Placental epithelial cell (primary cell): ENCODE results near the genes GCLC, LRRC1 and COL21A1.

DNA sequence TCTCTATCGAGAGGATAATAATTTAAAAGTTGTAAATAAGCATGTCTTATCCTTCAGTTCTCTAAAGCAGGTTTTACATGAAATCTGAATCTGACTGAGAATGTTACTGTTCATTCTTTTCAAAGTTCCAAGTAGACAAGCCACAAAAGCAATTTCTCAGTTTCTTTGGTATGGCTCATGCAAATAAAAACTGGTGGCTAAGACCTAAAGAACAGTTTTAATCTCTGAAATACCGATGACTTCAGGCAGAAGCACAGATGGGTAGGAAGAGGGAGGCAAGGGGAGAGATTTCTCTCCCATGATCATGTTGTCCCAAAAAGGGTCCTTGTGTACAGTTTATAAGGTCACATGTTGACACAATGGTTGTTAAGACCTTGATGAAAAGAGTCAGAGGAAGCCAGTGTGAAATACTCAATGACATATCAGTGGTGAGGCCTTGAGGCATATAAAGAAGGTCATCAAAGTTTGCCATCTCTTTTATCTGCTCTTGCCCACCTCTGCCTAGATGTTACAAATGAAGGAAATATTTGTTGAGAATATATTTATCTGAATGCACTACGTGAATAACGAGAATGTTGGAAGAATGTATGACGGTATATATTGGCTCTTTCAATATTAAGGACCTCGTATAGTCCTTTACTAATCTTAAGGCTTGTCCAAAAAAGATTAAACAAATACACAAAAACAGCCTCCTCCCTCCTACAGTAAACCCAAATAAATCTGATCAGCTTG lies 87.8 kb upstream of the GCM1 start:
- CAGE, long polyA plus RNA, result no peak

- CAGE, long polyA plus RNA, result no peak
These were observed 27.1 kb upstream of the ELOVL5 start for GRCh38 chr6:53375938-53376255.

DNA sequence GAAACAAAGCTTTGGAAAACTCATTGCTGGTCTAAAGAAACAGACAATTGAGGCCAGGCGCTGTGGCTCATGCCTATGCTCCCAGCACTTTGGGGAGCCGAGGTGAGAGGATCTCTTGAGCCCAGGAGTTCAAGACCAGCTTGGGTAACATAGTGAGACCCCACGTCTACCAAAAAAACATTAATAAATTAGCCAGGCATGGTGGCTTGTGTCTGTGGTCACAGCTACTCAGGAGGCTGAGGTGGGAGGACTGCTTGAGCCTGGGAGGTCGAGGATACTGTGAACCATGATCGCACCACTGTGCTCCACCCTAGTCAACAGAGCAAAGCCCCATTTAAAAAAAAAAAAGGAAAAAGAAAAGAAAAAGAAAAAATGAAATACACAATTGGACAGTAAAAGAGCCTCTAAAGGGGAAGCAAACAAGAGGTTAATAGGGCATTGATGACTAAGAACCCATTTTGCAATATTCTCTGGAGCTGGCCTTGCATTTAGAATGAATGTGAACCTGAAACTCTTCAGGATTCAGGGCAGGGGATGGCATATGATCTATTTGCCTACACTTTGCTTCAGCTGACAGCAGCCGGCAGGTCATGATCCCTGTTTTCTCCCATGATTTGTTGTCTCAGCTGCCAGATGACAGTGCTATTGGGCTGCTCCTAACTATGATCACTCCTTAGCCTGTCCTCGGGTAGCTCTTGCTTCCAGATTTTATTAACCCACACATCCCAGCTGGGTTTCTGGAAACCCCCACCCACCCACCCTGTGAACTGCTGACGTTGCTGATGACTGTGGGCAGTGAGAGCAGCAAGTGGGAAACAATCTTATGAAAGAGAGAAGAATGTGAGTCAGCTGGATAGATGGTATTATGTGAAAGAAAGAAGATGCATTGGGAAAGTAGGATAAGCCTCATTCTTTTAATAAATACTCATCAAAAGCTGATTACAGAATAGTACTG lies 83.8 kb upstream of the ELOVL5 start:
- CAGE, long polyA plus RNA, result no peak

GRCh38 chr6:53544934-53545606 lies at the start of gene GCLC:
Gene GCLC, minus strand, starts transcription at chr6:53545101.
- CAGE, long polyA plus RNA, result no peak

DNA sequence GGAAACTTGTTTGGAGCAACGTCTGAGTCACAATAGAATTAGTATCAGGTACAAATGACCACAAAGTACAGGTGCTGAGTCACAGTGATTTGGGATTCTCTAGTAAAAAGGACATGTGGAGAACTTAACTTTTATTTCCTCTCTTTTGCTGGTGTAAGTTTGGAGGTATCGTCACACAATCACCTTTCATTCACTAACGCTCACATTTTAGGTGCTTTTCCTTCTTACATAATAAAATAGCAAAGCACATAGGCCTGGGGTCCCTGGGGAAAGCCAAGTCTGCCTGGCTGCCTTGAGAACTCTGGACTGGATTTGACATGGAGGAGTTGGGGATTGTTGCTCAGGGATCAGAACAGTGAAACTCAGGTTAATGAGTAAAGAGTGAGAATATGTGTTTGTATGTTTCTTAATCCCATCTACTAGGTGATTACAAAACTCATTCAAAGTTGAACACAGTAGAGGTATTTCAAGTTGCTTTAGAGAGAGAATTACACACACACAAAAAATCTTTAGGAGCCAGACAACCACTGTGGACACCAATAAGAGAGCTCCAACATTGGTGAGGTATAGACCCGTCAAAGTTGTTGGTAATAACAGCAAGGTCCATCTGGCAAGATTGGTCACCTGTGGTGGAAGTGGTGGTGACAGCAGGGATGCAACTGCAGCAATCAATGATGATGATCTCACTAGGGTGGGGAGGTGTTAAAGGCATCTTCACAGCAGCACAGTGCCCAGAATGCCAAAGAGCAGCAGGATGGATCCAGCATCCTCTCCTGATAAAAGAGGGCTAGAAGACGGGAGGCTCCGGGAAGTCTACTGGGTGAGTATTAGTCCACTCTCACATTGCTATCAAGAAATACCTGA lies 49.3 kb downstream of the KLHL31 start:
- CAGE, long polyA plus RNA, result no peak

DNA sequence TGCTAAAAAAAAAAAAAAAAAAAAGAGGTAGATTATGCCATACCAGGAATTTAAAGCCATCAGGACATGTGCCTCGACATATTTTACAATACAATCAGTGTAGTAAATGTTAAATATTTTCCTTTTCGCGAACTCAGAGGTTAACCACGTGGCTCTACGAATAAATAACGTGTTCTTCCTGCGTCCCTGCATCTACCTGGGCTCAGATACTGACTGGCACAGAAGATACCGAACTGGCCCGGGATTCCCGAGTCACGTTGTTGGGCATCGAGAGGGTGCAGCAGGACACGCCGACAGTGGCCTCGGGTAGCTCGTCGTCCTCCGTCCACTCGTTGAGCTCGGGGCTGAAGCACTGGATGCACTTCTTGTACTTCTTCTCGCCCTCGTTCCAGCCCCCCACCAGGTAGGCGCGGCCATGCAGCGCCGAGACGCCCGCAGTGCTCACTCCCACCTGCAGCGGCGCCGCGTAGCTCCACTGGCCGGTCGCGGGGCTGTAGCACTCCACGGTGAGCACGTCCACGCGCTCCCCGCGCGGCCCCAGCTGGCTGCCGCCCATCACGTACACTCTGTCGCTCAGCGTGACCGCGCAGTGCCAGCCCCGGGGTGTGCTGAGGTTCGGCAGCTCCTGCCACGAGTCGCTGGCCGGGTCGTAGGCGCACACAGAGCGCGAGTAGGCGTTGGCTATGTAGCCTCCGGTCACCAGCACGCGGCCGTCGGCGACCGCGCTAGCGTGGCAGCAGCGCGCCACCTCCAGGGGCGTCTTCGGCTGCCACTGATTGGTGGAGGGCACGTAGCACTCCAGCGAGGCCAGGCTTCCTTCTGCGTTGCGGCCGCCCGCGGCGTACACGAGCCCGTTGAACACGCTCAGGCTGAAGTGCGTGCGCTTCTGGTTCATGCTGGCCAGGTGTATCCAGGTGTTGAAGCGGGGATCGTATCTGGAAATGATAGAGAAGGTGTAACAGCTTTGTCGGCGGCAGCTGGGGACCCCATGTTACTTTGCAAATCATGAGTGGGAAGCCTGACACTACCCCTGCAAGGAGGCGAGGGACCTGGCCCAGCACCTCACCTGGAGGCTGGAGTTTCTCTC lies 13.8 kb downstream of the KLHL31 start:
- CAGE, long polyA plus RNA, result no peak

GRCh38 chr6:53792681-53793162 lies 2.1 kb upstream of the LRRC1 start:
- CAGE, long polyA plus RNA, result no peak

DNA sequence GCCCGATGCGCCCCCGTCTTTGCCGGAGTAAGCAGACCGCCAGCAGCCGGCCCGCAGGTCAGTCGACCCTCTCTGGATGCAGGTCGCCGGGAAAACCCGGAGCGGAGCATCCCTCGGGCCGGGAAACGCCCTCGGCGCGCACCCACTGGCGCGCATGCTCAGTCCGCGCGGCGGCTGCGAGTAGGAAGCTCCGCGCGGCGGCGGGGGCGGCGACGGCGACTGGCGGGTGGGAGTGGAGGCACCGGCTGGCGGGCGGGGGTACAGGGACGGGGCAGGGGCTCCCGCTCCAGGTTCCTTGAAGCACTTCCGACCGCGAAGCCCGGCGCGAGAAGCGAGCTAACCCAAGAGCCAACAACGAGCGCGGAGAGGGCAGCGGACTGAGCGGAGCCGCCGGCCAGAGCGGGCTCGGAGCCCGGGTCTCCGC lies at the start of gene LRRC1:
LRRC1 (plus strand) TSS at position 209 of the 424 bp plus-strand sequence.
- CAGE, long polyA plus RNA, result no peak

GRCh38 chr6:53795562-53796627 lies 1.1 kb downstream of the LRRC1 start:
- CAGE, long polyA plus RNA, result no peak

DNA sequence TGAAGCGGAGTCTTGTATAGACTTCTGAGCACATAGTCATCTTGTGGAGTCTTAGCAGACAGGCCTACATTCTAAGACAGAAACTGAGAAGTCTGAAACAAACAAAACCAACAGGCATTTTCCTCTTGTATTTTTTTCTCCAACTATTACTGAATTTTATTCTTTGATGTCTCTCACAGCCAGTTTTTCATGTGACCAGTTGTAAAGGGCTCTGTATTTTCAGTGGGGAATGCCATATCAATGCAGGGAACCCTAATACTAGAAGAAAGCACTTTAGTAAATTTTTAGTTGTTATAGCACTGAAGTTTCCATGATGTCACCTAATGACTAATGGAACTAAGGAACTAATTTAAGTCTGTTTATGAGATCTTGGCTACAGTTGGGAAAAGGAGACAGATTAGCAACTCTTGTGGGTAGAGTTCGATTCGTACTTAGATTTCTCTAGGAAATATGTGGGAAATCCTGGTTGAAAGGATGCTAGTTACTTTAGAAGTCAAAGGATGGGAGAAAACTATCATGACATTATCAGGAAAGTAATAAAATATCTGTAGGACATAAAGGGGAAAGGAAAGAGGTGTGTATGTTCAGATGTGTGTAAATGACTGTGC lies 103.2 kb downstream of the LRRC1 start:
- CAGE, long polyA plus RNA, result no peak

DNA sequence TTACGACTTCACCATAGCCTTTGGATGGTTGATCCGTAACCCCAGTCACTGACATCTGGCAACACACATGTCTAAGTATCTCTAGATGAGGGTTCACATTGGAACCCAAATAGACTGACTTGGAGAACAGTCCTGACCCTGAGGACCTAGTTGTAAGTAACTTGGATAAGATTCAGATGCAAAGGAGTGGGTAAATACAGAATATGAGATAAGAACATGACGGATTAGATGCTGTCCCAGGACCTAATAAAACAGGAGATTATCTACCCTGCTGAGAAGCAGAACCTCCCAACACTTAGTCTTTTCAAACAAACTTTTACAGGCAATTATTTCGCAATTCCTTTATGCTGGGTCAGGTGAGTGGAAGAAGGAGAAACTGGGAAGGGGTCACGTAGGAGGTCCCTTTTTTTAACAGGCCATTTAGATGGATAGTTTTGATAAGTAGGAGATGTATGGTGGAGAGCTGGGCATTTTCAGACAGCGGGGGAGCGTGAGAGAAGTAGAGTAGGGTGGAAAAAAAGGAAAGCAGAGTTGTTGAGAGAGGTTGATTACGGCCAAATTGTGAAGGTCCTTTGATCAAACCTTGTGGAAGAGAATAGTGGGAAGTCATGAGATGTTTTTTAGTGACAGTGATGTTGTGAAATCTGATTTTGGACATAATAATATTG lies 32.7 kb downstream of the FAM83B start:
- CAGE, long polyA plus RNA, result no peak

DNA sequence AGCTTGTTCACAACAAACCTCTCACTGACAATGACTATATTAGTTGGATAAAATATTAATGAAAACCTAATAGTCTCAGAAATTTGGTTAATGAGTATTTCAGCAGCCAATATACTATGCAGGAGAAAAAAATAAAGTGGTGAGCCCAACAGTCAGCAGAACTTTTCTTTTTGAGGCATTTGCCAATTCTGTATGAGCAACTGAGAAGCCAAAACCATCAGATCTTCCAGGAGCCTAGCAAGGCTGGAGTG lies 6.3 kb downstream of the HMGCLL1 start:
- CAGE, long polyA plus RNA, result no peak

DNA sequence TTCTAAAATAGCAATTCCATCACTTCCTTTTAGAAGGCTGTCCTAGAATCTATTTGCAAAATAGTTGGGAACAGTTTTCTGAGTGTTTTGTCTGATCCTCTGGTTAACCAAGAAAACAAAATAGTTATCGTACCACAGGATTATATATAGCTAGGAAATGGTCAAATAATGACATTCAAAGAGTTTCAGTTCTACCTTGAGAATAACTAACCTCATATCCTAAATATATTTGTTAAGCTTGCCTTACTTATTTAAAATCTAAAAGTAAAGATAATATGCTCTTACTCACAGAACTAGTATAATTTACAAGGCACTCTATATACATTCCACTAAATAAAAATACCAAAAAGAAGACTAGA lies 173.9 kb downstream of the COL21A1 start:
- CAGE, long polyA plus RNA, result no peak

GRCh38 chr6:56247239-56247900 lies at the start of gene COL21A1:
Gene COL21A1, minus strand, starts transcription at chr6:56247580.
- CAGE, long polyA plus RNA, result no peak

DNA sequence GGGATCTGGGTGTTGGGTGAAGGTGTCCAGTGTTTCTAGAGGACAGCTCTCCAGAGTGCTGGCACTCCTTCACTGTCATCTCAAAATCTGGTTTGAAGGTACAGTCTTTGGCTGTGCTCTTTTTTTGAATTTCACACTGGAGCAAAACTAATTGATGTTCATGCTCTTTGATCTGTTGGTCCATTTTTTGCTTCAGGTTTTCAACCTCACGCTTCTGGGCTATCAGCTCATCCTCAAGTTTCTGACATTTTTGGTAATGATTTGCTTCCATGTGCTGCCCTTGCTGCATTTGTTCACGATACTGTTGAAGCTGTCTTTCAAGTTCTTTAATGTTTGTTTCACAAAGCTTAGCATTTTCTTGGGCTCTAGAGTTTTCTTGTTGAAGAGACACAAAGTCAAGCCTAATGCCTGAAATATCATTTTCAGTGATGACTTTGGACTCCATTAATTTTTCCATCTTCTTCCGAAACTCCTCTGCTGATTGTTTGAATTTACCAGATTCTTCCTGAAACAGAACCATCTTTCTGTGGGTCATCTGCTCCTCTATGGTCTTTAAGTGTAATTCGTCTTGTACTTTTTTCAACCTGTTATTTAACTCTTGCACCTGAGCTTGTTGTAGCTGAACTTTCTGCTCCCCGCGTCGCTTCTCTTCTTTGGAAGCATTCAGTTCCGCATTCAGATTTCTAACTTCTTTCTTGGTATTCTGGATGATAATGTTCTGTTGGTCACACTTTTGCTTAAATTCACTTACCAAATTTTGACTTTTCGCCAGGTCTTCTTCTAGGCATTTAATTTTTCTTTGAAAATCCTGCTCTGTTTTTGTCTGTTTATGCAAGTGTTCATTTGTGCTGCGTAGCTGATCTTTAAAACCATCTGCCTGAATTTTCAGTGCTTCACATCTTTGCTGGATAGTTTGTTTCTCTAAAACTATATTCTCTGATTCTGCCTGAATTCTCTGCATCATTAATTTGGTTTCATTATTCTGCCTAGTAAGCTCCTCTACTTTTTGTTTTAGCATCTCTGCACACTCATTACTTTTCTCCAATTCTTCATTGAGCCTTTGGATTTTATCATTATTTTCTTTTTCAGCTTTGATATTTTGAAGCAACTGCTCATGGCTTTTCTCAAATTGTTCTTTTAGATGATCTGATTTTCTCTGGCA lies 335.9 kb downstream of the DST start:
- CAGE, long polyA plus RNA, result no peak

DNA sequence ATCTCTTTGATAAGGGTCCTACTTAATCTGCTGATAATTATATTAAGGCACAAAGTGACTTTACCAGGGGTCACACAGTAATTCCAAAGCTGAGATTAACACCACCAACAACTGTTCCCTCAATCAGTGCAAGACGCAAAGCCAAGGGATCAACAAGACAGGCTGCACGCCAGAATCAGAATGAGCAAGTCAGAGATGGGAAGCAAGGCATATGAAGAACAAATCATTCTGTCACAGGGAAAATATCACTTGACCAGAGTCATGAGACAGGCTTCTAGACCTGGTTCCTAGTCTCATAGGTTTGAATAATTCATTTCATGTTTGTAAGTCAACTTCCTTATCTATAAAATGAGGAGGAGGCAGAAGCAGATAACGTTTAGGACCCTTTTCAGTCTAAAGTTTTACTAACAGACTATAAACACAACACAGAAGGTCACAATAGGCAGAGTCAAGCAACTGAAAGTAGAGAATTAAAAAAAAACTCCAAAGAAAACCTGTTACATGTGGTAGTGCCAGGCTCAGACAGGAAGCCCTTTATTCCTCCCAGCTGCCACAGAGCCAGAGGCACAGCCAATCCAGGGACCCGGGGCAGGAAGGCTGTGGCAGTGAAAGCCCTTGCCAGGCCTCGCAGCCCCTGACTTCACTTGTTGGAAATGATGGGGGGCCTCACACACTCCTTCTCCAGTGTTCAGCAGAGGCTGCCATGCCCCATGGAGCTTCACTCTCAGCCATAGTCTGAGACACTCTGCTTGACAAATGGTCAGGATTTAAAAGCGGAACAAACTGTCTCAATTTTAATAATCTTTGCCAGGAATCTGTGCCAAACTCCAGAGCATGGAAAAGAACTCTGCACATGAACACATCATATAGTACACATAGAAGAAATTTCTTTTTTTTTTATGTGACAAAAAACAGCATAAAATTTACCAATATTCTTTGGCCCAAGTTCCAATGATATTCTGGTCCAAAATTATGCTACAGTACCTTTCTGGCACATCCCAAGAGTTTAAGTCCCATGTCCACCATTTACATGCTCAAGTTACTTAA lies 282.7 kb downstream of the DST start:
- CAGE, long polyA plus RNA, result no peak

DNA sequence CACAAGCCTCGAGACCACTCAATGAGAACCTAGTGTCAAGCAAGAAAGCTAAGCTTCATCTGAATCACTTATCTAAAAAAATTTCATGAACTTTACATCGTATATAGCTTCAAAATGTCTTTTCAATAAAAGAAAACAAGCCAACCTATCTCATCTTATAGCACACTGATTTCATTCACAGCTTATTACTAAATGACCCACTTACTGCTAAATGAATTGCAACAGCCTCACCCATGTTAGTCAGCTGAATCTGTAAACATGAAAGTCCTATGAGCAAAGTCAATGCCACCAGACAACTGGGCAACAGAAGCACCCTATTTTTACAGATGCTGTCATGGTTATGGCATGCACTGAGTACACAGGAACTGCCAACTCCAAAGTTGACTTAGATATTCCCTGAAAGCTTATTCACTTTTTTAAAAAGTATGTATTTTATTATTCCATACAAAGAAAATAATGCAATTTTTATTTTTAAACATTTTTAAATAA lies 270.7 kb downstream of the DST start:
- CAGE, long polyA plus RNA, result no peak

DNA sequence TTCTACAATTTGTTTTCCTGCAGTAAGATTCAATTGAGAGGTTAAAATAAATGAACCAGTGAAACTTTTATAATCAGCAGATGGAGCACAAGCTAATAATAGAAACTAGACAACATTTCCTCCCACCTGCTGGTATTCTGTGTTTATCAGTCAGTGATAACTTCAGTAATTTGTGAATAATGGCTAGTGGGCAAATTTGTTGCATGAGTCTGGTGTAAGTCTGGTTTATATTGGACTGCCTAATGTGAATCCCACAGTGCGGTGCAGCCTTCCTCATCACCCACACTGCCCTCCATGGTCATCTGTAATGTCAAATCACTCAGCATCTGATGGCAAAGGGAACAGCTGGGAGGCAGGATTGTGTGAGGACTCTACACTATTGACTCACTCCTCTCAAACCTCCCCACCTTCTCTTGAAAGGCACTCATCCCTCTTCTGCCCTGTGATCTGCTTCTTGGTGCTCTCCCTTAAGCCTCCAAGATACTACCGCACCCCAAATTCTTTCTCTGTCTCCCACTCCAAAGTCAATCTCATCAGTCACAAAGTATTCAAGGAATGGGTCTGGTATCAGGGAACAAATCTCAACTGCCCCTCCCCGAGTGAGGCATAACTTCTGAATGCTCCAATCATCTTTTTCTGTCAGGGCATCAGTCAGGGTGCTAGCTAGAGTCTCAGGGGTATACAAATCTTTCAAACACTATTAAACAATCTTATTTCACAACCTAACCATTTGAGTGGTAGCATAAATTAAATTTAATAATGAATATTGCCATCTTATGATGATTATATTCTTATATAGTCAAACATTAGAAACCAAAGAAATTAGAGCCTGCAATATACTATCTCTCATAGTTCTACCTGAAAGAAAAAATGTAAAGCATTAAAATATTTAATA lies 145.7 kb downstream of the DST start:
- CAGE, long polyA plus RNA, result no peak

DNA sequence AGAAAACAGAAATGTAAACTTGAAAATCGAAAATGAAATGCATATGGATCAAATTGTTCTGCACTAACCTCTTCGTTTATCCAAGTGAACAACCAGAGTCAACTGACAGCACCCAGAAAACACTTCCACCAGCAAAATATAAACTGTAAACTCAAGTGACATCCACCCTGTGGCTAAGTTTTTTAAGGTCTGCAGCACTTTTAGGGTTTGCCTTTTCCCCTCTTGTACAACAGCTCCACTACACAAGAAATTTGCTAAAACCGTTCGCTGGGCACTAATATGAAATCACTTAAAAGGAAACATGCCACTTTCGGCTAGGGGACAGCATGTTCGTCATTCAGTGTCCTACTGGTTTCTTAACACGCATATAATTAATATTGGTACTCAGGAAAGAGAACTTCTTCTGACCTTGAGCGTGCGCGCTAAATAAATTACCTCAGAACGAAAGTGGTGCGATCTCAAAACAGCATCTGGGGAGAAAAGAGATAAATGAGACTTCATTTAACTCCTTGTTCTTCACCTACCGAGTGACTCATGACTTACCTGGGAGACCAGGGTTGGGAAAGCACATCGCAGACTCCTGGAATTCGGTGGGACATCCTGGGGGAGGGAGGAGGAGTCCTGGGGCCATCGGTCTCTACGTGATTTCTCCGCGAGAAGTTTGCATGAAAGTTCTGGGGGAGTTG lies 1.1 kb downstream of the DST start:
- CAGE, long polyA plus RNA, result no peak

DNA sequence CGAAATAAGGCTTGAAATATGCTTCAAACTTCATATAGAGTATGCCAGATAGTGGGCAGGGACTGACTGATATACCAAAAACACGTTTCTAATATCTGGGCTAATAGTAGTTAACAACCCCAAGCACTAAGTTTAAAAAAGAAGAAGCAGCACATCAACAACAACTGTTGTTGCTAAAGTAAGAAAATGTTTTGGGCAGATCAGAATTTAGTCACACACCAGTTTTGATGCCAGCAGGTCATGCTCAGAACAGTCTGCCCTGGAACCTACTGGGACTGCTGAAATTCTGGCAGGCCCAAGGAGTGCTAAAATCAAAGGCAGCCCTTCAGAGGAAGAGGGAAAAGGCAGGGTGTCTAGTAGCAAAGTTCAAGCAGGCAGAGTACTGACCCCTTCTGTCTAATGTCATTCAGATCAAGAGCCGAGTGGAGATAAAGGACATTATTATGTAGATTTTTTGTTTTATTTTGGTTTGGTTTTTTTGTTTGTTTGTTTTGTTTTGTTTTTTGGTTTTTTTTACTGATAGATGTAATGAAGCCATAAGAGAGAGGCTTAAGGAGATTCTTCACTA lies 96.6 kb upstream of the PTP4A1 start:
- CAGE, long polyA plus RNA, result no peak